WTC11 (cell line): ENCODE results near the genes PBX2, COL11A2 and RING1.

DNA sequence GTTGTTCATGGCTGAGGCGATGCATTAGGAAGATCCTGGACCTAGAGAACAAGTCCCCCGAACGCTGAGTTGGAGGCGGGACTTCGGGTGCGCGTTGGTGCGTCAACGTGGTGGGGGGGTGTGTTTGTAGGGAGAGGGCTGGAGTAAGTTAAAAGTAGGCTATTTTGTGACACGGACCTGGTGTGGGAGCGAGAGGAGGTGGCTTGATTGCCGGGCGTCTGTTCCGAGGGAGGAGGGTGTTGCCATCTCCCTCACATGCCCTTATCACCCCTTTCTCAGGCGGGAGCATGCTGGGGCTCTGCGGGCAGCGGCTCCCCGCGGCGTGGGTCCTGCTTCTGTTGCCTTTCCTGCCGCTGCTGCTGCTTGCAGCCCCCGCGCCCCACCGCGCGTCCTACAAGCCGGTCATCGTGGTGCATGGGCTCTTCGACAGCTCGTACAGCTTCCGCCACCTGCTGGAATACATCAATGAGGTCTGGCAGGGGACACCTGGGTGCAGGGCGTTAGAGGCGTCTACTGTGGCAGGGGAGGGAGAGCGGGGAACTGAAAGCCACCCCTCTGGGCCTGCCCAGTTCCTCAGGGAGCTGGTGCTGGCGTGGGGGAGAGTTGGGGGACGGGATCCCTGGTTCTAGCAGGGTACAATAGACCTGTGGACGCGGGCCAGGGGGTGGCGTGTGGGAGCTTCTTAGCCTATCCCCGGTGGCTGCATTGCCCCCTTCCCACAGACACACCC is 532 bp downstream of the PPT2 start:
- PRO-cap: no peak

DNA sequence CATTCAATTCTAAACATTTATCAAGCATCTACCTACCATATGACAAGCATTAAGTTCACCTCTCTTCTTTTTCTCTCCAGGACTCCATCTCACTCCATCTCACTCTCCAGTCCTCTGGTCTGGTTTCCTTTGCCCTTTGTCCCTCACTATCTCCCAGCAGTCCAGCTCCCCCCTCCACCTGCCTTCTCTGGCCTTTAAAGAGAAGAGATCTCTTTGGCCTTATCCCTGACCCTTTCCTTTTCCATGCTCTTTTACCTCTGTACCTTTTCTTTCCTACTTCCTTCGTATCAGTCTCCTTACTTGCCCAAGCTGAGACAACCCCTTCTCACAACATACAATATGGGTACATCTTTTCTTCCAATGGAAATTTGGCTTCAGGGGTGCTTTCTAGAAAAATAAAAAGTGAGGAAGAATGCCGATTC is 601 bp upstream of the AGPAT1 start:
- PRO-cap: no peak

- PRO-cap: bidirectional peak, plus-strand start at chr6:32190420, minus-strand start at chr6:32190071
Measured at GRCh38 chr6:32190119-32190807, at the start of gene PBX2. Gene PBX2 (minus strand): TSS chr6:32190202.

DNA sequence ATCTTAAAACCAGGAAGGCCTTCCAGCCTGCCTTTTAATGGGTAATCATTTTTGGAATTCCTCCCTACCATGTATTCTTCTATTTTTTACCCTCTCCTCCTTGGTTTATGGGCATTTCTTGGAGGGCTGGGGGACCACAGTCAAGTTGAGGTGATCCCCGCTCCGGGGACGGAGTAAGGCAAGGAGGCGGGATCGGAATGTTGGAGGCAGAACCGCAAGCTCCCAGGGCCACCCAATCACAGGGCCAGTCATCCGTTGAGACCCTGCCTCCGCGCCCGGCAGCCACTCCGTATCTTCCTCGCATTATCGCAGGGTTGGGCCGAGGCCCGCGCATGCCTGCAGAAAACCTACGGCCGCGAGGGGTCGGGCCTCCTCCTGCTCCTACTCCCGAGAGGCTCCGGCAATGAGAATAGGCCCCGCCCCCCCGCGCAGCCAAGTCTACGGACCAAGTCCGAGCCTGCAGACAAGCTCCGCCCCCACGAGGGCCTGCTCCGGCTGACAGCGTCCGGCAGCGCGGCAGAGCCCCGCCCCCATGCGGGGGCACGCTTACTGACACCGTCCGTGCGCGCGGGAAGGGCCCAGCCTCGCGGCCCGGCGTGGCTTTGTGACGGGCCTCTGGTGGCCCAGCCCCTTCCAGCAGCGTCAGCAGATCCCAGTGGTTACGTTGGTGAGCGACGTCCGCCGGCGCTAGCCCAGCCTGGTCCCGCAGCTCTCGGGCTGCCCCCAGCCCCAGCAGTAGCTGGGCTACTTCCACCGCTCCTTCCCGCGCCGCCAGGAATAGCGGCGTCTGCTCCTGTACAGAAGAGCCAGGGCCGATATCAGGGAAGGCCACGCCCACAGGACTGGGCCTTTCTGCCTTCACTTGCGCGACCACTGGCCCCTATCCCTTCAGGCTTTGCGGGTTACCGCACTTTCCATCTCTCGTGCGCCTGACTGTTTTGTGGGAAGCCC is 3.2 kb upstream of the GPSM3 start:
- PRO-cap: bidirectional peak, plus-strand start at position 549 of the sequence, minus-strand start at position 180 of the sequence; bidirectional peak, plus-strand start at position 708 of the sequence, minus-strand start at position 779 of the sequence

DNA sequence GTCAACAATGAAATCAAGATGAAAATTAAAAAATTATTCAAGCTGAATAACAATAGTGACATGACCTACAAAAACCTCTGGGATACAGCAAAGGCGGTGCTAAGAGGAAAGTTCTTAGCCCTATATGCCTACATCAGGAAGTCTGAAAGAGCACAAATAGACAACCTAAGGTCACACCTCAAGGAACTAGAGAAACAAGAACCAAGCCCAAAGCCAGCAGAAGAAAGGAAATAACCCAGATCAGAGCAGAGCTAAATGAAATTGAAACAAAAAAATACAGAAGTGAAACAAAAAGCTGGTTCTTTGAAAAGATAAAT is 47.5 kb upstream of the NOTCH4 start:
- PRO-cap: no peak

GRCh38 chr6:32393553-32394003 is 13.4 kb downstream of the BTNL2 start:
- PRO-cap: no peak

GRCh38 chr6:32623563-32624075 is 13.6 kb upstream of the HLA-DQA1 start:
- PRO-cap: no peak

GRCh38 chr6:32717806-32718107 is 23.4 kb upstream of the HLA-DQA2 start:
- PRO-cap: no peak

DNA sequence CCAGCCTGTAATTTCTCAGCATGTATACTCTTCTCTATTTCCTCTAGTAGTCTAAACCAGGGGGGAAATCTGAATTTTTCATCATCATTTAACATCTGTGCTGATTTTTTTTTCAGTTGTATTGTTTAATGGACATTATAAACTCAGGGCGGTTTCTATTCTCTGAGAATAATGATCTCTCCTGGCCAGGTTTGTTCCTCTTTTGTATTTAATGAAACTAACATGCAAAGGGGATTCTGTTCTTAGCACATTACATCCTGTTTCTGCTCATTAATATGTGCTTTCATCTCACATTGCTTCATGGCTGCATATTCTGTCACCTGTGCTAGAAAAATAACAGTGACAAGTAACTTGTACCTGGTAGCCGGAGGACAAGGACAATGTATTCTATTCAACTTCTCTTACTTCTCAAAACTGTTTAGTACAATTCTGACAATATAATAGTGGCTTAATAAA is 819 bp downstream of the HLA-DOB start:
- PRO-cap: no peak

GRCh38 chr6:32845039-32845995 is 1.5 kb upstream of the PSMB8 start:
- PRO-cap: no peak

DNA sequence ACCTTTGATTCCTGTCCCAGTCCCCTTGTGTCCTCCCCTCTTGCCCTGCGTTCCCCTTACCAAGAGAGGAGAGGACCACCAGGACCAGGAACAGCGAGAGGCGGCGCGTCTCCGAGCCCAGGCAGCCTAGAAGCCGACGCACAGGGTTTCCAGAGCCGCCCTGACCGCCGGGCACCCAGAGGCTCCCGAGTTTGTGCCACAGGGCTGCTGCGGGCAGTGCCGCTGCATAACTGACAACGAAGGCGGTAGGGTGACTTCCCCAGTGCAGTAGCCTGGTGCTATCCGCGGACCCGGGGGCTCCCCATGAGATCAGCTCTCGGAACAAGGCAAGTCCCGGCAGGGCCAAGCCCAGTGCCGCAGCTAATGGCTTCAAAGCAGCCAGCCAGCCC is 531 bp downstream of the TAP1 start:
- PRO-cap: no peak

GRCh38 chr6:32949274-32949657 is 3.6 kb downstream of the HLA-DMA start:
- PRO-cap: no peak

GRCh38 chr6:32955003-32955370 is 2.1 kb upstream of the HLA-DMA start:
- PRO-cap: no peak

DNA sequence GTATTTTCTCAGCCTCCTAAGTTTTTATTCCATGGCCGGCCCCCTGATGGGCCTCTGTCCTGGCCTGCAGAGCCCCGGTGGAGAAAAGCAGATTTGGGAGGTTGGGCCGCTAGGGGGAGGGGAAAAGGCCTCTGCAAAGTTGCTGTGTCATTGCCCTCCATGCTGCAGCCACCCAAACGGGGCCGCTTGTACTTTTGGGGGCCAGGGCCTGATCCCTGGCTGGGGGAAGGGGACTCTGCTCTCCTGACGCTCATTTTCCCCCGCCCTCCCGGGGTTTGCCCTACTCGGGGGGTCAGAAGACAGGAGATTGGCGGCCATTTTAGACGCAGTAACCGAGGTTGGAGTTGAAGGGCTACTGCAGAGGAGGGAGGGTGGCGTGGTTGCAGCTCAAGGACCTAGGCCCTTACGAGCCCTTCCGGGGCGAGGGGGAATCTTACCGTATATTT is 1.7 kb downstream of the BRD2 start:
- PRO-cap: bidirectional peak, plus-strand start at position 322 of the sequence, minus-strand start at position 175 of the sequence

GRCh38 chr6:32976201-32977227 is 8.1 kb downstream of the BRD2 start:
- PRO-cap: no peak

DNA sequence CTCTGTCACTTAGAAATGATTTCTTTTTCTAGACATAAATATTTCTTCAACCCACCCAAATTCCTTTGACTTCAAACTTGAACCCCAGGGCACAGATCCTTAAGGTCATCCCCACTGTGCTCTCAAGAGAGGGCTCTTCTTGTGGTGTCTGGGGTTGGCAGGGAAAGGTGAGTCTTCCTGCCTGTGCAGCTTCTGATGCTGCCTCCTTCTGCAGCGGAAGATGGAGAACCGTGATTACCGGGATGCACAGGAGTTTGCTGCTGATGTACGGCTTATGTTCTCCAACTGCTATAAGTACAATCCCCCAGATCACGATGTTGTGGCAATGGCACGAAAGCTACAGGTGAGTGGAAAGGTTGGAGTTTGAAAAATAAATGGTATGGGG is 8.8 kb downstream of the BRD2 start:
- PRO-cap: no peak

GRCh38 chr6:33015259-33015726 is 5.9 kb upstream of the HLA-DOA start:
- PRO-cap: no peak

- PRO-cap: unidirectional peak, minus-strand start at chr6:33162139; unidirectional peak, minus-strand start at chr6:33162143
Measured at GRCh38 chr6:33162093-33162300, 30.3 kb downstream of the COL11A2 start.

DNA sequence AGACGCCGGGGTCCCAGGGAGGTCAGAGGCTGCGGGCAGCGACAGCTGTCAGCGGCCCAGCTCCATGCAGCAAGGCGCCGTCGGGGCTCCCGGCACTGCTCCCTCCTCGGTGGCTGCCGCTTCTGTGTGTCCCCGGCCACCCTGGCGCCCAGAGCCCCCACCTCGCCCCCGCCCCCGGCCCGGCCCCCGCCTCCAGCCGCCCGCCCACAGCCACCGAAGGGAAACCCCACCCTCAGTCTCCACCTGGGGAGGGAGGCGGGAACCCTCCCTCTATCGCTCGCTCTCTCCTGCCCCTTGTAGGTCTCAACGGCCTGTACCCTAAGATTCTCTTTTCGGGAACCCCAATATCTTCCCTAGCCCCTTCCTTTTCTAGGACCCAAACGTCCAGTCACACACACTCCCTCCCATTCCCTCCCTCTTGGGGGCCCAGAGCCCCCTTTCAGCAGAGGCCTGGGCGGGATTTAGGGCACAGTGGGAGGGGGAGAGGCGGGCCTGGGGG is at the start of gene COL11A2:
Gene COL11A2, minus strand, starts transcription at position 128 of the 499 bp plus-strand sequence.
- PRO-cap: unidirectional peak, minus-strand start at position 126 of the sequence

DNA sequence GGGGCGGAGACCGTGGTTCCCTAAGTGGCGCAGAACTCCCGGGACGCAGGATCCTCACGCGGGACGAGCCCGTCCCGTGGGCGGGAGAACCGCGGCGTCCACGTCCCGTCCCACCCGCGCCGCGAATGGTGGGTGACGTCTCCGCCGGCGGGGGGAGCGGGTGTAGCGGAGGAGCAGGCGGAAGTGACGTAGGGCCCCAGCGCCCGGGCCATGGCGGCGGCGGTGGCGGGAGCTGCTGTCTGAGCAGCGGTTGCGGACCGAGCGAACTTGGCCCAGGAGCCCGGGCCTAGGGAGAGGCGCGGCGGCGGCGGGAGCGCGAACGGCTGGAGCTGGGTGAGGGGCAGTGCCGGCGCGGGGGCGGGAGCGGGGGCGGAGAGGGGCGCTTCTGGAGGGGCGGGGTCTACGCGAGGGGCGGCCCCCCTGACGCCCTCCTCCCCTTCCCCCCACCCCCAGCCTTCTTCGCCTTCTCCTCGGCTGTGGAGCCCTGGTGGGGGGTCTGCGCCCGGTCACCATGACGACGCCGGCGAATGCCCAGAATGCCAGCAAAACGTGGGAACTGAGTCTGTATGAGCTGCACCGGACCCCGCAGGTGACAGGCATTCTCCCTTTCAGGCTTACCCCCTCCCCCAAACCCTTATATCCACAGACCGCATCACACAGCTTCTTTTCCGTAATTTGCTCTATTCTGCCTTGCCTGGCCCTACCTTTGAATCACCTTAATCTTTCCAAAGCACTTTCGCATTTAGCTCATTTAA is at the start of gene RING1:
Gene RING1, plus strand, starts transcription at position 189 of the 755 bp plus-strand sequence.
- PRO-cap: bidirectional peak, plus-strand start at position 189 of the sequence, minus-strand start at position 127 of the sequence